ENCODE data around the genes RAB40C and WFIKKN1.

- PRO-cap = bidirectional peak, plus-strand start at chr16:76963, minus-strand start at chr16:76838
- RAMPAGE, long total RNA, 3 experiments = no peak in any of the 3 experiments
These were observed 1.4 kb upstream of the MPG start for GRCh38 chr16:76565-77113.

- PRO-cap = no peak
- RAMPAGE, long total RNA, 3 experiments = no peak in any of the 3 experiments
These were observed 10.8 kb downstream of the AXIN1 start for GRCh38 chr16:341621-342249.

DNA sequence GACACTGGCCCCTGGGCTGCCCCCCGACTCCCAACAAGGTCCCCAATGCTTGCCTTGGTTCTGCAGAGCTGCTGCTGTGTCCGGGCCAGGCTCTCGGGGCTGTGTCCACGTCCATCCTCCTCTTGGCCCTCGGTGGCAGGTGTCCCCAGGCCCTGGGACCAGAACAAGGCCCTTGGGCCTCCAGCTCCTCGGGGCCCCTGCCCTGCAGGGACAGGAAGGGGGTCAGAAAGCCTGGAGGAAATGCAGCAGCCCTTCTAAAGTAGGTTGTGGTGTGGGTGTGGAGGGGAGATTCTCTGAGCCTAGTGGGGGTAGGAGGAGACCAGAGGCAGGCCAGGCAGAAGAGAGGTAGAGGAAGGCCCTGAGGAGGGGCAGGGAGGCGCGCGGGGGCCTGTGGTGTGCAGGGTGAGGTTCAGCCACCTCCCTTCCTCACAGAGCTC is 2.5 kb upstream of the AXIN1 start:
- PRO-cap = no peak
- RAMPAGE, long total RNA, 3 experiments = no peak in any of the 3 experiments

- PRO-cap = no peak
- RAMPAGE, long total RNA, 3 experiments = no peak in any of the 3 experiments
These were observed 2.5 kb downstream of the PGAP6 start for GRCh38 chr16:378910-380070.

- PRO-cap = no peak
- RAMPAGE, long total RNA, 3 experiments = no peak in any of the 3 experiments
These were observed 292 bp downstream of the PGAP6 start for GRCh38 chr16:381591-381781.

DNA sequence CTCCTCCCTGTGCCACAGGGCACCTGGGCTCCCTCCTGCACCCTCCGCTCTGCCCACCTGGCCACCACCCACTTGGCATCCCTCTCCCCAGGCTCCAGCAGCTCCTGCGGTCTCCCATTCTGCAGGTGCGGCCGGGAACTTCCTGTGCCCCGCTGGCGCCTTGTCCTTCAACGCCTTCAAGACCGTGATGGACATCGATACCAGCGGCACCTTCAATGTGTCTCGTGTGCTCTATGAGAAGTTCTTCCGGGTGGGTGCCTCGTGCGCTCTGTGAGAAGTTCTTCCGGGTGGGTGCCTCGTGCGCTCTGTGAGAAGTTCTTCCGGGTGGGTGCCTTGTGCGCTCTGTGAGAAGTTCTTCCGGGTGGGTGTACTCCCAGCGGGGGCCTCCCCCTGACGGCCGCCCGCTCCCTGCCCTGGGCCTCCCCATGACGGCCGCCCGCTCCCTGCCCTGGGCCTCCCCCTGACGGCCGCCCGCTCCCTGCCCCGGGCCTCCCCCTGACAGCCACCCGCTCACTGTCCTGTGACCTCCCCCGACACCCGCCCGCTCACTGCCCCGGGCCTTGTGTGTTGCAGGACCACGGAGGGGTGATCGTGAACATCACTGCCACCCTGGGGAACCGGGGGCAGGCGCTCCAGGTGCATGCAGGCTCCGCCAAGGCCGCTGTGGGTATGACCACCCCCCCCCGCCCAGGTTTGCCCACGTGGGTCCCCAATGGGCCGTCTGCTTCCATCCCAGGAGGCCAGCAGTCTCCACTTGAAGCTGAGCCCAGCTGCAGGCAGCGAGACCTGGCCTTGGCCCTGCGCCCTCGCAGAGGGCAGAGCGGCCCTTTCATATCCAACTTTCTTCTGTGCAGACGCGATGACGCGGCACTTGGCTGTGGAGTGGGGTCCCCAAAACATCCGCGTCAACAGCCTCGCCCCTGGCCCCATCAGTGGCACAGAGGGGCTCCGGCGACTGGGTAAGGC is 8.7 kb downstream of the DECR2 start:
- PRO-cap = no peak
- RAMPAGE, long total RNA, 3 experiments = no peak in any of the 3 experiments

DNA sequence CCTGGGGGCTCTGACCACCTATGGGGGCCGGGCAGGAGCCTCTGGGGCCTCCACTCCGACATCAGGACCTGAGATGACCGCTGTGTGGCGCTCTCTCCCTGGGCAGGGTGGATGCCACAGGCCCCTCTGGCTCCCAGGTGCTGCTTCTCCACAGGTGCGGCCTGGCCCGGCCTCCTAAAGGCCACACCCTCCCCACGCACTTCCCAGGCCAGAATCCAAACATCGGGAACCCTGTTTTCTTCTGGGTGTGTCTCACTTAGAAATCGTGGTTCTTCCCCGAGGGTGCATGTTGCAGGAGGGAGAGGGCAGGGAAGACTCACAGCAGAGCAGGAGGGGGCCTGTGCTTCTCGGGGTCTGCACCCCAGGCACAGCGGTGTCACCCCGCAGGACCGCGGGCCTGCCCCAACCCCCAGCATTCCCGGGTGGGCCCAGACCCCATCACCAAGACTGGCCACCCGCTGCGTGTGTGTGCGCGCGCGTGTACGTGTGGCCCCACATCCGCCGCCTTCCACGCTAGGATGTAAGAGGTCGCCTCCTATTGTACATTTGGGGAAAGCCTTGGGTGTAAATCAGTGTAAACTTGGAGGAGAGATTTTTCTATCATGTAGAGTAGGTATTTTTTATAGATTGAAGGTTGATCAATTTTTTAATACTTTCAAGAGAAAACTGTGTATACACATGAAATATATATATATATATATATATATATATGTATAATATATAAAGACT is 5.8 kb upstream of the CAPN15 start:
- PRO-cap = no peak
- RAMPAGE, long total RNA, 3 experiments = no peak in any of the 3 experiments

DNA sequence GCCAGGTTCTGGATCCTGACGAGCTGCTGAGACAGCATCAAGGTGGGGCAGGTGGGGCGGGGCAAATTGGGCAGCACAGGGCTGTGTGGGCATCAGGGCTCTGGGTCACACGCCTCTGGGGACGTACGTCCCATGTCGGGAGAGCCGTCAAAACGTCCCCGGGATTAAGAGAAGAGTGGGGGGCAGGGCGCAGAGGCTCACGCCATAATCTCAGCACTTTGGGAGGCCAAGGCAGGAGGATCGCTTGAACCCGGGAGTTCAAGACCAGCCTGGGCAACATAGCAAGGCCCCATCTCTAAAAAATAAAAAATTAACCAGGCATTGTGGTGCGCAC is 4.9 kb upstream of the CAPN15 start:
- PRO-cap = no peak
- RAMPAGE, long total RNA, 3 experiments = no peak in any of the 3 experiments

DNA sequence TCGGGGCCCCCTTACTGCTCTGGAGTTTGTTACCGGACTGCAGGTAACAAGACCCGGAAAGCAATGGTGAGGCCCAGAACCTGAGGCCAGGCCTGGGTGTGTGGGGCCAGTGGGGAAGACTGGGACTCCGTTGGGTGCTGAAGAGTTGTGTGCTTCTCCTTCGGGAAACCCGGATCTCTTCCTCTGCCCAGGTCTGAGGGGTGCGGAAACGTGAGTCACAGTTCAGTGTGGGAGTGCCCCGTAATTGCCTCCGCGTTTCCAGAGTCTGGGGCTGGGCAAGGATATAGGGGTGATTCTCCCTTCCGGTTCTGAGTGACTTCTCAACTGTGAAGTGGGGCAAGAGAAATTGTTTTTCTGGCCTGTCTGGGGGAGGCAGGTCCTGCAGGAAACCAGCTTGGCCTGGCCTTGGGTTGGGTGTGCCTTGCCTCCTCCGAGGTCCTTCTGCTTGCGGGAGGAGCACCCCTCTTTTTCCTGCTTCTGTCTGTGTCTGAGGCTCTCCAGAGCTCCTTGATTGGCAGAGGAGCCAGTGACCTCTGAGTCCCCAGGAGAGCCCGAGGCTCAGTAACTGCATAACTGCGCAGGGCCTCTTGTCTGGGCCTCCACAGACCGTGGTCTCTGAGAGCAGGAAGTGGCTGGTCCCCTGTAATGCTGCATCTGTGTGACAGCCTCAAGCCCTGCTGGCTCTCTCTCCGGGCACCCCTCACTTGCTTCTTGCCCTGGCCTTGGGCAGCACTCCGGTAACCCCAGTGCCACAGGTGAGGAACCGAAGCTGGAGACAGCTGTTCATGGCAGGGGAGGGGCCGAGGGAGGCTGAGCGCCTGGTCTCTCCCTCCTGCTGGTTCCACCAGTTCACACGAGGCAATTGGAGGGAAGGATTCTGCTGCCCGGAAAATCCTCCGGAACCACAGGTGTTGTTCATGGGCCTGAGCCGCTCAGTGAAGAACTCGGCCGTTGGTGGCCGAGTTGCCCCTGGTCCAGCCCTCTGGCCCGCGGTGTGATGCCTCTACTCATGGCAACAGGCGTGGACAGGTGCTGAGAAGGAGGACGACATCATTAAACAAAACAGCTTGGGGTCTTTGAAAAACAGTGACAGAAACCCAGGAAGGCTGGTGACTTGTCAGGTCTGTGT is 1.5 kb downstream of the CAPN15 start:
- PRO-cap = unidirectional peak, minus-strand start at position 180 of the sequence
- RAMPAGE, long total RNA, 3 experiments = no peak in any of the 3 experiments

DNA sequence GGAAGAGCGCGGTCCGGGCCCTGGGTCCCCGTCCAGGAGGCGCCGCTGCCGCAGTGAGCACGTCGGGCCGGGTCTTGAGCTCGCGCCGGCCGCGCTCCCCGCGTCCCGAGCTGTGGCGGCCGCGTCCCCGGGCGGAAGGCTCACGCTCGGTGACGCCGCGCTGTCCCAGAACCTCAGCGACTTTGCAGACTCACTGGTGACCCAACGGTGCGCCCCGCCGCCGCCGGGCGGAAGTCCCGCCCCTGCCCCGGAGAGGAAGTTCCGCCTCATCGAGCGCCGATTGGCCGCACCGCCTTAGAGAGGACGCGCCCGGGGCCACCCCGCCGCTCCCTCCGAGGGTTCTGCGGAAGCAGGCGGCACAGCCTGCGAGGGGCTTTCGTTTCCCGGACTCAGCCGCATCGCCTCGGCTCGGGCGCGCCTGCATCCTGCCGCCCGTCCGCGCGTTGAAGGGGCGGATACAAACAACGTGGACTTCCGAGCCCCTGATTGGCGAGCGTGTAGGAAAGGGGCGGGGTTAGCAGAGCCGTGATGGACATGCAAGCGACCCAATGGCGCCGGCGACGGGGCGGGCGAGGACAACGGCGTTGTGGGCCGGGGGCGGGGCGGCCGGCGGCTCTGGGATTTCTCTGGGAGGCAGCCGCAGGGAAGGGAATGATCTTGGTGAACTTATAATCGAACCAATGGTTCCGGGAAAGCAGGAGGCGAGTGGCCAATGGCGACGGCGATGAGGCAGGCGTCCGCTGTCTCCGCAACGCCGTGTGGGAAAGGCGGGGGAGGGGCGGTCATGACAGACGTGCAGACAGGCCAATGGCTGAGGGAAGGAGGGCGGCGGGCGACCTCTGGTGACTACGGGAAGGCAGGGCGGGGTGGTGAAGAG is 577 bp upstream of the RAB40C start:
- PRO-cap = bidirectional peak, plus-strand start at position 297 of the sequence, minus-strand start at position 184 of the sequence; bidirectional peak, plus-strand start at position 572 of the sequence, minus-strand start at position 445 of the sequence; bidirectional peak, plus-strand start outside the sequence, minus-strand start at position 766 of the sequence
- RAMPAGE, long total RNA, 3 experiments = no peak in any of the 3 experiments

DNA sequence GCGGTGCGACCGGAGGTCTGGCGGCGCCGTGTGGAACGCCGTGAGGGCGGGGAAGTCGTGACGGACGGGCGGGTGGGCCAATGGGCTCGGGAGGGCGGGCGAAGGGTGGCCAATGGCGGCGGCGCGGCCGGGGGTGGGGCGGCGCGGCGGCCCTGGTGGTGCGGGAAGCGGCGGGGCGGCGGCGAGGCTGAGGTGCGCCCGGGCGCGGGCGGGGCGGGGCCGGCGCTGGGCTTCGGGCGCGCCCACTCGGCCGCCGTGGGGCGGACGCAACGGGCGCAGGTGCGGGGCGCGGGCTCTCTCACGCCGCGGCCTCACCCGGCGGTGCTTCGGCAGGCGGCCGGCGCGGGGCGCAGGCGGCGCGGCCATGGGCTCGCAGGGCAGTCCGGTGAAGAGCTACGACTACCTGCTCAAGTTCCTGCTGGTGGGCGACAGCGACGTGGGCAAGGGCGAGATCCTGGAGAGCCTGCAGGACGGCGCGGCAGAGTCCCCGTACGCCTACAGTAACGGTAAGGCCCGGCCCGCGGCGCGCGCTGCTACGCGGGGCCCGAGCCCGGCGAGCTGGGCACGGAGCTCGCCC is at the start of gene RAB40C:
RAB40C (plus strand) TSS at position 139 of the 577 bp plus-strand sequence.
- PRO-cap = bidirectional peak, plus-strand start at position 163 of the sequence, minus-strand start outside the sequence
- RAMPAGE, long total RNA, 3 experiments = no peak in any of the 3 experiments

DNA sequence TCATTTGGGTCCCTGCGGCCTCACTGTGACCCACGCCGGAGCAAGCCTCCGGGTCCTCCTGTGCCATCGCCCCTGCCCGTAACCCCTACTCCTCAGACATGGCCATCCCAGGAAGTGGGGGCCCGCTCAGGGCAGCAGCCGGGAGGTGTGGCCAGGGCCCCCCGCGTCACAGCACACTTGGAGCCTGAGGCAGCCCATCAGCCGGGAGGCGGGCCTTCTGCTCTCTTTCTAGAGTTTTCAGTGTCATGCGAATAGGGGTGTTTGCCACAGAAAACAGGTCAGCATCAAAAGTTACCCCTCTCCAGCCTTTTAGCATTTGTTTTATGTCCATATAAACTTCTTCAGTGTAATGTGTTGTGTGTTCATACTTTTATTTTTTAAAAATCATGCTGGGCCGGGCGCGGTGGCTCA is 7.8 kb upstream of the WFIKKN1 start:
- PRO-cap = no peak
- RAMPAGE, long total RNA, 3 experiments = no peak in any of the 3 experiments

GRCh38 chr16:630882-631459 is at the start of gene WFIKKN1:
Gene WFIKKN1 (plus strand): TSS chr16:630985.
- PRO-cap = no peak
- RAMPAGE, long total RNA, 3 experiments = no peak in any of the 3 experiments

DNA sequence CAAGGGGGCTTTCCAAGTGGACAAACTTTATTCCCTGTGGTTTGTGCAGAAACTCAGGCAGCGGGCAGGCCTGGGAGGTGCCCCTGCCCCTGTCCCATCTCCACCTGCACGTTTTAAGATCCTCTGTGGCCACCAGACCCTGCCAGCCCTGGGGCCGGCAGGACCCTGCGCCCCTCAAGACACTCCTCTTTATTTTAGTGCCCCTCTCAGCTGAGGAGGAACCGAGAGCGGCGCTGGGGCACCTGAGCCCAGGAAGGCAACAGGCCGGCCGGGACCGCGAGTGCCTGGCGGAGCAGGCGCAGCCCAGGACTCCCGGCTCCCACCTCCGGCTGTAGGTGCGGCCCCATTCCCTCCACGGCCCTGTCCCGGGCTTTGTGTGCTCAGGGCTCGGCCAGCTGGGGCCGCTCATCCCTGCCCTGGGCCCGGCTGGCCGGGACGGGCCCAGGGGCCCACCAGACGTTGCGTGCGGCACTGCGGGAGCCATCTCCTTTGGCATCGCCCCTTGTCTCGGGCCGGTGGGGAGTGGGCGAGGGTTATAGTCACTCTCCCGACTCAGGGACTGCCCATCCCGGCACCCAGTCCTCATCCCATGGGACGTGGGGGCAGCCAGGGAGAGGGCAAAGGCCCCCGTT is 2.8 kb upstream of the WDR90 start:
- PRO-cap = no peak
- RAMPAGE, long total RNA, 3 experiments = no peak in any of the 3 experiments

GRCh38 chr16:686819-687888 is 3.0 kb upstream of the JMJD8 start:
- PRO-cap = no peak
- RAMPAGE, long total RNA, 3 experiments = start-site peak on the minus strand in 1 of 3 experiments, at chr16:687588-687714 at its widest, 6 reads per replicate

DNA sequence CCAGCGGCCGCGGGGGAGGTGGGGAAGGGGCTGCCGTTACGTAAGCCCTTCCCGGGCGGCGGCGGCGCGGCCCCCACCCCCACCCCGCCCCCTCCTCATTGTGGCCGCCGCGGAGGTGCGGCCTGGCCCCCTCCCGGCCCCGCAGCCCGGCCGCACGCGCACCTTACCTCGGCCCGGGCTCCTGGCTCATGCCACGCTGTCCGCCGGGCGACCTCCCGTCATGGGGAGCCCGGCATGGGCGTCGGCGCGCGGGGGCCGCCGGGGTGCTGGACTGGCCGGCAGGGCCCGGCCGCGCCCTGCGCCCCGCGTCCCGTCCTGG is 297 bp downstream of the FBXL16 start:
- PRO-cap = no peak
- RAMPAGE, long total RNA, 3 experiments = no peak in any of the 3 experiments

GRCh38 chr16:709441-710089 is 4.0 kb upstream of the FBXL16 start:
- PRO-cap = no peak
- RAMPAGE, long total RNA, 3 experiments = no peak in any of the 3 experiments

GRCh38 chr16:716793-717714 is 2.1 kb downstream of the METRN start:
- PRO-cap = no peak
- RAMPAGE, long total RNA, 3 experiments = no peak in any of the 3 experiments

DNA sequence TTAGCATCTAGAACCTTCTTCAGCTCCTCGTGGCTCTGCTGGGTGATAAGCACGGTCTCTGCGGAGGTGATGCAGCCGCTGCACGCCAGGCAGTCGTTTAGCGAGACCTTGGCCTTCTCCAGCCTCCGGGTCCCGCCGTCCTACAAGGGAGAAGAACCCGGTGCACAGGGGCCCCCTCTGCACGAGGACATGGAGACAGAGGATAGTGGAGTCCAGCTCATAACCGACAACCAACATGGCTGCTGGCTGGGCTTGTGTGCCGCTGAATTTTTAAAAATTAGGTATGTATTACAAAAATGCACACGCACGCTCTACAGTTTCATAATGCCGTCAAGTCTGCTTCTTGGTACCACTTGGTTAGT is 3.6 kb downstream of the CIAO3 start:
- PRO-cap = no peak
- RAMPAGE, long total RNA, 3 experiments = no peak in any of the 3 experiments

GRCh38 chr16:807715-808246 is 7.2 kb upstream of the GNG13 start:
- PRO-cap = bidirectional peak, plus-strand start at chr16:807985, minus-strand start at chr16:807800
- RAMPAGE, long total RNA, 3 experiments = no peak in any of the 3 experiments